Neutrophil (primary cell): ENCODE measurements around the gene ATG10.

DNA sequence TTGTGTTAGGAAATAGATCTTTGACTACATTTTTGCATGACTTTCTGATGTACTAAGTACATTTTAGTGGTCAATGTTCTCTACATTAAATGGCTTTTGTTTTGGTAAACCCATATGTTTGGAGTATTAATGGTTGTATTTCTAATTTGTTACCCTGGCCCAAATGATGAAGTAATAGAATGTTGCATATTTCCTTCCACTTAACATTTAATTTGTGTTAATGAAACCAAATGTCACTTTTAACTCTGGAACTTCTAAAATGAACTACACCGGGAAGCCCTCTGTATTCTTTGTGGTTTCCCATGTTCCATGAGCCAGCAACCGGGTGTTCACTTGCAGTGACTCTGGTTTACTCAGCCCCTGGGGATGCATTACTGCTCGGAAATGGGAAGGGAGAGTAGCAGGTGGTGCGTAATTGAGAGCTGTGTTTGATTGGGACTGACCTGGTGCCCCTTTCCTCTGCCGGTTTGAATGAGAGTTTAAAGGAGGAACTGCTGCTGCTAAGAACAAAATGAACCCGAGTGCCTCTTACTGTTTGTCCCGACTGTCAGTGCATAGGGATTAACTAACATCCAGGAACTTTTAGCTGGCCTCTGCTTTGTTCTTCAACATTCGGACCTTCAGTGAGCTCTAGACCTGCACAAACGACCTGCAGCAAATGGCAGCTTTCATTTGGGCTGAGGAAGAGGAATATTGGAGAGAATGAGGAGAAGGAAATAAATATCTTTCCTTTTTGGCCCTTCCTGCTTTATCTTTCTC is 100.1 kb upstream of the DHFR start:
- PRO-cap = no peak

- PRO-cap = no peak
Observed at GRCh38 chr5:80960453-80961662, 695 bp downstream of the RASGRF2 start.

DNA sequence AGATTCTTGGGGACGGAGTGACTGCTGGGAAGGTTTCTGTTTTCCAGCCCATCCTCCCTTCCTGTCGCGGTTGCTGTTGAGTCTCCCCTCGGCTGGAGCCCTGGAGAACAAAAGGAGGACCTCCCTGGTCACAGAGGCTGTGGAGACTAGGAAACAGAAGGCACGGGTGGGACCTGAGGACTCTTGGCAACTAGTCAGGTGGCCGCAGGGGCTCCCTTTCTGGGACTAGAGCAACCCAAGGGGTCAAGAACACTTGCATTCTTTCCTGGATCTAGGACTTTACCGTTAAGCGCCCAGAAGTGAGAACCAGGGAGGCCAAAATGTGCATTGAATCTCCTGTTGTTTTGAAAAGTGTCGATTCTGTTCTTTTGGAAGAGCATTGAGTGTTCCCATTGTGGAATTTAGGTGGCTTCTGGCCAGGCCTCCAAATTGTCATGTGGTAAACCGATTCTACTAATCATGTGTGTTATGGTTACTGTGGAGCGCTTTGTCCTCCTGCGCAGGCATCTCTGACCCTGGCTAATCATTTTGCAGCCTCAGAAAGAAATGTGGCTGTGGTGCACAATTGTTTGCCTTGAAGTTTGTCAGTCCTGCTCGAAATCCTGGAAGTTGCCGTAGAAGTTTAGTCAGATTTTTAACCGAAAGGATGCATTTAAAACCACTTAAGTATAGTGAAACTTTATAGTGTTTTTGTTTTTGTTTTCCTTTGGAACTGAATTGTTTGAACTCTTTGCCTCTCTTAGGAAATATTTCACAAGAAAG is 121.2 kb downstream of the RASGRF2 start:
- PRO-cap = no peak

GRCh38 chr5:81296150-81296602 is 5.2 kb upstream of the ZCCHC9 start:
- PRO-cap = no peak

DNA sequence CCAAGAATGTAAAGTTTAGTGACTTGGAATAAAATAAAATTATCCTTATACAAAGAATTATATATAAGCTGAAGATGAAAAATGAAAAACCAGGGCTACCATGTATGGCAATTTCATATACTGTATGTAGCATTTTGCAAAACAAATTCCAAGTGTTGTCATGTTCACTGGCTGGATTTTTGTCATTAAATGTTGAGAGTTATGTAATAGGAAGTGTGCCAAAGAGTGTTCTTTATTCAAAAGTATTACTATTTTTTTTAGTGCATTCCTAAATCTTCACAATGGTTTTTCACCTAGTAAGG is 5.0 kb upstream of the SSBP2 start:
- PRO-cap = no peak

DNA sequence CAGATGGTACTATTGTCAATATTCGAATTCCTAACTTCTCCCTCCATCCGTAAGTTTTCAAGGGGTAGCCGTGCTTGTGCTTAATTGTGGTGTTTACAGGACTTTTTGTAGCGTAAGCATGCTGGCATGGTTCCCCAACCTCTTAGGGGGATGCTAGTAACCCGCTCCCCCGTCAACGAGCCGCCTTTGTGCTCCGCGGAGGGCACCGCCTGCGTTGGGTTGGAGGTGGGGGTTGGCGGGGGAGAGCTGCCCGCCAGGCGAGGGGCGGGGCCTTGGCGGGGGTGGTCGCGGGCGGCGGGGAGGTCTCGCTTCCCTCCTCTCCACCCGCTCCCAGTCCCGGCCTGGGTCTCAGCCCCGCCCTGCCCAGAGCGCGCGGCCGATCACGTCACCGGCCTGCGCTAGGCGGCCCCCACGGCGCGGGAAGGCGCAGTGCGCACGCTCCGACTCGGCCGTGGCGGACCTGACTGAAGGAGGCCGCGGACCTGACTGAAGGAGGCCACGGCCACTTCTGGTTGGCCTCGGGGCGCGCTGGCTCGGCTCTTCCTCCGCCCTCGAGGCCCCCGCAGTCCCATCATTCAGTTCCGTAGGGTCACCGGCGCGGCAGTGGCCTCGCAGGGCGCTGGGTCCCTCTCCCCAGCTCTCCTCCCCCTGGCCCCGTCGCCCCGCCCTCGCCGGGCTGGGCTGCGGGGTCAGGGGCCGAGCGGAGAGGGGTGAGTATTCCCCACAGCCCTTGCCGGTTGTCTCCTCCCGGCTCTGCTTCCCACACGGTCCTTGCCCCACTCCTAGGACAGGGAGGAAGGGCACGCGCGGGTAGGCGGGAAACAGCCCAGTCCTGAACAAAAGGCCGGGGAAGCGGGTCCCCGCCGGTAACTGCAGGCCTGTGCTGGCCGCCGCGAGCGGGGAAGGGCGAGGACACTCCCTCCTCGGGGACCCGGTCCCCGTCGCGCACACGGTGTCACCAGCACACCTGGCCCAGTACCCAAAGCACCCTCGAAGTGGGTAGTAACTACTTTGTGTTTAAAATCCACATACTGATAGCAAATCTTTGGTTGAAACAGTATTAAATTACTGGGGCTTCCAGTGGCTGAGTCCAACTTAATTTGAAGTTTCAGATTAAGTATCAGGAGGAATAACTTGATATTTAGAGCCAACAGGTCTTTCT is at the start of gene ATG10:
Gene ATG10 (plus strand): TSS at position 427 of the 1,162 bp plus-strand sequence.
- PRO-cap = bidirectional peak, plus-strand start at position 505 of the sequence, minus-strand start at position 343 of the sequence; bidirectional peak, plus-strand start at position 686 of the sequence, minus-strand start at position 605 of the sequence

DNA sequence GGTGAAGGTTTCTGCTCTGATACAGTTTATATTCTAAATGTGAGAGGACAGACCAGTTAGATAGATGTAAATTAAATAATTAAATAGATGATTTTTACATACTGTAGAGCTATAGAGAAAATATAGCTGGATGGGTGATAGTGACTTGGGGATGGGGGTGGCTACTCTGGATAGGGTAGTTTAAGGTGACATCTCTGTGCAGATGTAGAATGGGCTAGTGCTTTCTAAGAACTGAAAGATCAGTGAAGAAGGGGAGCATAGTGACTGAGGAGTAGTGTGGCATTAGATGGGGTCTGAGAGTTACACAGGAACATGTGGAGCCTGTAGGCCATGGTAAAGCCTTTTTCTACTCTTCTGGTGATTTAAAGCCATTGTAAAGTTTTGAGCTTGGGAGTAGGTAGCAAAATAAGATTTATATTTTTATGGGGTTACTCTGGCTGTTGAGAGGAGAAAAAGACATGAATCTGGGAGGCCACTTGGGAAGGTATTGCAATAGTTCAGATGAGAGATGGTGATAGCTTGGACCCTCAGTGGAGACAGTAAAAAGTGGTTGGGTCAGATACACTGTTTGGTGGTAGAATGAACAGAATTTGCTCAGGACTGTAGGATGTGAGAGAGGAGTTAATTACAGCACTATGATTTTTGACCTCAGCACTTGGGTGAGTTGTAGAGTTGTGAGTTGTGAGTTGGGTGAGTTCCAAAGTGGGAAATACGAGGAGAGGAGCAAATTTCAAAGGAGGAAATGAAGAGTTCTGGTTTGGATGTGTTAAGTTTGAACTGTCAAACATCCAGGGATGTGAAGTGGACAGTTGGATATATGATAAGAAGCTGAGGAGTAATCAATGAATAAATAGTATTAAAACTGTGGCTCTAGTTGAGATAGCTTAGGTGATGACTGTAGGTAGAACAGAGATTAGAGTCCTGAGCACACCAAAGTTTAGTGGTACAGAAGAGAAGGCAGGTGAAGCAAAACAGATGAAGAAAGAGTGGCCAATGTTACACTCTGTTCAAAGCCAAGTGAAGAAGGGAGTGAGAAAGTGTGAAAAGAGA is 1.6 kb upstream of the RPS23 start:
- PRO-cap = no peak

GRCh38 chr5:82347119-82348037 is 69.2 kb upstream of the RPS23 start:
- PRO-cap = no peak

- PRO-cap = no peak
Observed at GRCh38 chr5:83368222-83368754, 103.3 kb upstream of the VCAN start.

DNA sequence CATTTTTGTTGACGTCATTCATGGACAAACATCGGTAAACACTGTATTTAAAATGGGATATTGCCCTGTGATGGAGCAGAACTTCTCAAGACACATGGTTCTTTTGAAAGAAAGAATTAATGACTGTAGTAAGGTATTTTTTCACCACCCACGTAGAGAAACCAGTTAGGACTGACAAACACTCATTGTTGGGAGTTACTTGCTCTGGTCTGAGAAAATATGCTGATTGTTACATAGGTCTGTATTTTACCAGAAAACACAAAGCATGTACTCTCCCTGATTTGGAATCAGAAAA is 4.7 kb downstream of the VCAN start:
- PRO-cap = no peak

GRCh38 chr5:83553340-83553692 is 81.8 kb downstream of the VCAN start:
- PRO-cap = no peak

DNA sequence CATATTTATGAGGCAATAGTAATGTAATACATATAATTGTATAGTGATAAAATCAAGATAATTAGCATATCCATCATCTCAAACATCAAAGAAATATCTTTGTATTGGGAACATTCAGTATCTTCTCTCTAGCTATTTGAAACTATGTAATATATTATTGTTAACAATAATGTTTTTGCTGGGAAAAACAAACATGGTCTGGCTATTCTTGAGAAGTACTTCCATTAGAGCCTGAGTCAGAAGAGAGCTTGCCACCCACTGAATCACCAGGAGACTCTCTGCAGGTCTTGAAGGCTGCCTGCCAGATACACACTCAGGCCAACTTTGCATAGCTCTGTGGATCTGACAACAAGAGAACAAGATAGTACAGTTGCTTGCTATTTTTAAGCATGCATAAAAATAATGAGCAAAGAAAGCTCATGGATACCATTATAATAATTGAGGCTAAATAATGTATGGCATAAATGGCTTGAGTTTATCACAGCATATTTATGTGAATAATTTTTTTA is 501.2 kb upstream of the EDIL3 start:
- PRO-cap = no peak

DNA sequence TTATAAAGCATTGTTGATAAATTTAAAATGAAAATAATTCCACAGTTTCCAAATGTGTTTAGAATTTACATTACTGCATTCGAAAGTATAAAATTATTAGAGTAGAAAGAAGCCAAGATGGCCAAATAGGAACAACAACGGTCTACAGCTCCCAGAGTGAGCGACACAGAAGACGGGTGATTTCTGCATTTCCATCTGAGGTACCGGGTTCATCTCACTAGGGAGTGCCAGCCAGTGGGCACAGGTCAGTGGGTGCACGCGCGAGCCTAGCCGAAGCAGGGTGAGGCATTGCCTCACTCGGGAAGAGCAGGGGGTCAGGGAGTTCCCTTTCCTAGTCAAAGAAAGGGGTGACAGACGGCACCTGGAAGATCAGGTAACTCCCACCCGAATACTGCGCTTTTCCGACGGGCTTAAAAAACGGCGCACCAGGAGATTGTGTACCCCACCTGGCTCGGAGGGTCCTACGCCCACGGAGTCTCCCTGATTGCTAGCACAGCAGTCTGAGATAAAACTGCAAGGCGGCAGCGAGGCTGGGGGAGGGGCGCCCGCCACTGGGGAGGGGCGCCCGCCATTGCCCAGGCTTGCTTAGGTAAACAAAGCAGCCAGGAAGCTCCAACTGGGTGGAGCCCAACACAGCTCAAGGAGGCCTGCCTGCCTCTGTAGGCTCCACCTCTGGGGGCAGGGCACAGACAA is 979.2 kb upstream of the COX7C start:
- PRO-cap = no peak

GRCh38 chr5:85648598-85648833 is 969.2 kb upstream of the COX7C start:
- PRO-cap = no peak

GRCh38 chr5:86620090-86621010 is 2.6 kb downstream of the COX7C start:
- PRO-cap = no peak

GRCh38 chr5:87081482-87081871 is 186.2 kb upstream of the RASA1 start:
- PRO-cap = no peak

DNA sequence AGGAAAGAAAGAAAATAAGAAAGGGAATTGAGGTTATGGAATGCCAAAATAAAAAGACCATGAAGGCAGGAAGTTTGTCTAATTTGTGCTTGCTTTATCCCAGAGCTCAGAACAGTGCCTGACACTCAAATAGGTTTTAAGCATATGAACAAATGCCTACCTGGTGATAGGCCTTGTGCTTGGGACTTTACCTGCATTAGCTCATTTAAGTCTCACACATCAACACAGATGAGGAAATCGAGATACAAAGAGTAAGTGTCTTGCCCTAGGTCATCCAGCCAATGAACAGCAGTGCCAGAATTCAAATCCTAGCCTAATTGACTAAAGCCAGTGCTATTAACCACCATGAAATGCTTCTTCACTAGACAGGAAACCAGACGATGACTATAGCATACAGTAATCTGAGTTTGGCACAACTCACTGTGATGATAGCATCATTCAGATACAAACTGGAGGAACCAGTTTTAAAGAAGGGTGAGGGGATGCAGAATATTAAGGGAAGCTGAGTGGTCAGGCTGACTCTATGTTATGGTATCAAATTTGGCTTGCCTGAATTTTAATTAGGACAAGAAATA is 147.2 kb upstream of the RASA1 start:
- PRO-cap = no peak

DNA sequence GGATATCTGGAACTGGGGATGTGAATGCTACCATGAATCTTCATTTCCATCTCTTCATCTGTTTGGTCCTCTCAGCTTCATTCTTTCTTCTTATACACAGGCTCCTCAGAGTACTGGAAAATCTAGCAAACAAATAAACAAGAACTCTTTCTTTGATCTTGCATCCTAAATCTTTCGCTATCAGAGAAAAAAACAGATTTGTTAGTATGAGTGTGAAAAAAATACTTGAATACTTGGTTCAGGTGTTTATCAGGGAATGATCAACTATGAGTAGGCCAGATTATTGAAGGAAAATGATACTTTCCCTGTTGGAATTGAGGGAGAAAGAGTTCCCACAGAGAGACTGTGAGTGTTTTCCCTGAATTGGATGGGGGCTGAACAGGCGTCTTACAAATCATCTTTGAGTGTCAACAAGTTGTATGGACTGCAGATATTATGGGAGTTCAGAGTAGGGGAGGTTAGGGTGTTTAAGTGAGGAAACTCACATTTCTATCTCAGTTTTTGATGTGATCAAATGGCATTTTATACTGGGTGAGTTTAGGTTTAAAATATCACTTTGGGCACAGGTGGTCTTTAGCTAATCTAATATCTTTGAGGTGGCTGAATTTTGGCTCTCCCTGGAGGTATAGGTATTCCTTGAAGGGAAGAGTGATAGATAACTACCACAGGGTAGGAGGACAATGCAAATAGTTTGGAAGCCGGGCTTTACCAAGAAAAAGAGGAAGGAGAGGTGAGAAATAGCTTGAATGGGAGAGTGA is 45.2 kb downstream of the RASA1 start:
- PRO-cap = no peak

DNA sequence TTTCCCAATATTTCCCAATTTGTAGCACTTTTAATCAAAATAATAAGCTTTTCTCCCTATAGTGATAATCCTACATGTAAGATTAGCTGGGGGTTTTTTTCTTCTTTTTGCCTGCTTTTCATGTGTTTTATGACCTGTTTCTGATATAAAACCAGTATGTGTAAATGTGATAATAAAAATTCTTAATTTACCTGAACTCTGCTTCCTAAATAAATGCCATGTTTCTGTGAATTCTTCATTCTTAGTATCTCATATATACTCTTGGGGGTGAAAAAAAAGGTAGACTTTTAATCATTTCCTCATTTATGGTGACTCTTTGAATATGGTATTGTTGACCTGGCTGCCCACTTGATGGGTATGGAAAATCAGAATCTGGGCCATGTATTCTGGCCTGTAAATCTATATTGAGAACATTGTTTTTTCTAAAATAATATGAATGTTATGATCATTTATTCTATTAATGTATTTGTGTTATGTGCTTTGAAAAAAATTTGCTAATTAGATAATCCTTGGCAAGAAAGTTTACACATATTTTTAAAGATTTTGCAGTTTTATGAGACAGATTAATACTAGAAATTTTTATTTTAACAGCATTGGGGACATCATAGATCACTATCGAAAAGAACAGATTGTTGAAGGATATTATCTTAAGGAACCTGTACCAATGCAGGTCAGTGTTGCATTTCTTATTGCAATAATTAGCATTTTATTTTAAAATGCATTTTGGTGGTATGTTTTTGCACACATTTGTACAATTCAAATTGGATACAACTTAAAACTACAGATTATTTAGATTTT is 60.0 kb downstream of the CCNH start:
- PRO-cap = no peak

GRCh38 chr5:87390678-87391445 is 21.9 kb downstream of the CCNH start:
- PRO-cap = no peak